A375 (cell line): ENCODE measurements around a stretch of chr9.

DNA sequence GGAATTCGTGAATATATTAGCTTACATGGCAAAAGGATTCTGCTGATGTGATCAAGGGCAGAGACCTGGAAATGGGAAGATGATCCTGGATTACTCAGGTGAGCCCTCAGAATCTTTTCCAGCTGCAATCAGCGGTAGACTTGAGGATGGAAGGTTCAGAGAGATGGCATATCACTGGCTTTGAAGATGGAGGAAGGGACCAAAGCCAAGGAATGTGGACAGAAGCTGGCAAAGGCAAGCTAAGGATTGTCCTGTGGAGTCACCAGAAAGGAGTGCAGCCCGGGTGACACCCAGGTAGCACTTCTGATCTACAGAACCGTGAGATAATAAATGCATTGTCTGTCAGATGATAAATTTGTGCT is 1.0 kb upstream of the ERCC6L2 start:
- RAMPAGE, long total RNA: no peak

DNA sequence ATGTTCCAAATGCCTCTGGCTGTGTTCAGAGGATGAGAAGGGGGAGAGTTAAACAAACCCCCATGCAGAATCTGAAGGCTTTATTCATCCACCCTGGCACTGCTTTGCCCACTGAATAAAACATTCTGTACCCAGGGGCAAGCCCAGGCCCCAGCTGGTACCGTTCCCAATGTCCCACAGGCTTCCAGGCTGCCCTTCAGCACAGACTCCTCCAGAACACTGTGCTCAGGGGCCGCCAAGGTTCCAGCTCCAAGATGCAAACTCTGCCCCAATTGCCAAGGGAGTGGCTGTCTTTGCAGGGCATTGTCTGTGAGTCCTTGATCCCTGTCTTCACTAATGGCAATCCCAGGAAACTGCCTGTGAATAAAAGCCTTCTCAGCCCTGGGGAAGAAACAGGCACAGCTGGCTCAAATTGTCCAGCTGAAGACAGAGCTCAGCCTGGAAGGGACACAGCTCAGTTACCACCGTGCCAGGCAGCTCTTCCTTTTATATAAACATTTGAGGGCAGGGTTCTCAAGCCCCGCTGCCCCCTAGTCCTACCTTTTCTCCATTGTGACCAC is 185.3 kb downstream of the HSD17B3 start:
- RAMPAGE, long total RNA: no peak

- RAMPAGE, long total RNA: no peak
Measured at GRCh38 chr9:96169337-96170002, 132.5 kb downstream of the HSD17B3 start.

GRCh38 chr9:96377251-96377710 is 6.2 kb downstream of the SLC35D2 start:
- RAMPAGE, long total RNA: no peak

DNA sequence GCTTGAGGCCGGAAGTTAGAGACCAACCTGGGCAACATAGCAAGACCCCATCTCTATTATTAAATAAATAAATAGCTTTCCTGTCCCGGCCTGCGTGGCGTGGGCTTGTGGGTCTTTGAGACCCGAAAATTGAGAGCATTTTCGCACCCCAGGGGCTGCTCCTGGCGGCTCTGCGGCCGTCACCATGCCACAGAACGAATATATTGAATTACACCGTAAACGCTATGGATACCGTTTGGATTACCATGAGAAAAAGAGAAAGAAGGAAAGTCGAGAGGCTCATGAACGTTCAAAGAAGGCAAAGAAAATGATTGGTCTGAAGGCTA is 11.1 kb downstream of the ZNF367 start:
- RAMPAGE, long total RNA: no peak

- RAMPAGE, long total RNA: no peak
Measured at GRCh38 chr9:96490569-96491030, 40.6 kb downstream of the HABP4 start.

DNA sequence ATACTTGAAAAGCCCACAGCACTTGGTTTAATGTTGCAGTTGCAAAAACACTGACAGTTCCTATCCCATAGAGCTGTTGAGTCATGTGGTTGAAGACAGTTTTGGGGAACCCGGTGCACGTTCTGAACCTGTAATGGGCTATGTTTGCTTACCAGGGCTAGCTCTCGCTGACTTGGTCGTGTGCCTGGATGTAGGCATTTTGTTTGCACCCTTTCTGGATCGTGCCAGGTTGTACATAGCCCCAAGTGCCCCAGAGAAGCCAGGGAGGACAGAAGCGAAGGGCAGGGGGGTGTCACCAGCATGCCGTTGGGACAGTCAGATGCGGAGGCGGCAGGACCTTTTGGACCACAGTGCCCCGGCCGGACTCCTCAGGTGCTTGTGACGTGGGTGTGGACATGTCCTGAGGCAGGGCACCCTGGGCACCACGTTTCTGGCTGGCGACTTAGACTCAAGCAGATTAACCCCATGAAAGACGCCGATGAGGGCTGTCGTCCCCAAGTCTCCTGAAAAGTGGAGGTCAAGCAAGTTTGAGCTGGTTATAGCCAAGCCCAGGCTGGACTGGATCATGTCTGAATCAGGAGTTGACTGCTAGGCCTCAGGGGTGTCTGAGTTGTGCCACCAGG is 41.9 kb downstream of the HABP4 start:
- RAMPAGE, long total RNA: no peak

DNA sequence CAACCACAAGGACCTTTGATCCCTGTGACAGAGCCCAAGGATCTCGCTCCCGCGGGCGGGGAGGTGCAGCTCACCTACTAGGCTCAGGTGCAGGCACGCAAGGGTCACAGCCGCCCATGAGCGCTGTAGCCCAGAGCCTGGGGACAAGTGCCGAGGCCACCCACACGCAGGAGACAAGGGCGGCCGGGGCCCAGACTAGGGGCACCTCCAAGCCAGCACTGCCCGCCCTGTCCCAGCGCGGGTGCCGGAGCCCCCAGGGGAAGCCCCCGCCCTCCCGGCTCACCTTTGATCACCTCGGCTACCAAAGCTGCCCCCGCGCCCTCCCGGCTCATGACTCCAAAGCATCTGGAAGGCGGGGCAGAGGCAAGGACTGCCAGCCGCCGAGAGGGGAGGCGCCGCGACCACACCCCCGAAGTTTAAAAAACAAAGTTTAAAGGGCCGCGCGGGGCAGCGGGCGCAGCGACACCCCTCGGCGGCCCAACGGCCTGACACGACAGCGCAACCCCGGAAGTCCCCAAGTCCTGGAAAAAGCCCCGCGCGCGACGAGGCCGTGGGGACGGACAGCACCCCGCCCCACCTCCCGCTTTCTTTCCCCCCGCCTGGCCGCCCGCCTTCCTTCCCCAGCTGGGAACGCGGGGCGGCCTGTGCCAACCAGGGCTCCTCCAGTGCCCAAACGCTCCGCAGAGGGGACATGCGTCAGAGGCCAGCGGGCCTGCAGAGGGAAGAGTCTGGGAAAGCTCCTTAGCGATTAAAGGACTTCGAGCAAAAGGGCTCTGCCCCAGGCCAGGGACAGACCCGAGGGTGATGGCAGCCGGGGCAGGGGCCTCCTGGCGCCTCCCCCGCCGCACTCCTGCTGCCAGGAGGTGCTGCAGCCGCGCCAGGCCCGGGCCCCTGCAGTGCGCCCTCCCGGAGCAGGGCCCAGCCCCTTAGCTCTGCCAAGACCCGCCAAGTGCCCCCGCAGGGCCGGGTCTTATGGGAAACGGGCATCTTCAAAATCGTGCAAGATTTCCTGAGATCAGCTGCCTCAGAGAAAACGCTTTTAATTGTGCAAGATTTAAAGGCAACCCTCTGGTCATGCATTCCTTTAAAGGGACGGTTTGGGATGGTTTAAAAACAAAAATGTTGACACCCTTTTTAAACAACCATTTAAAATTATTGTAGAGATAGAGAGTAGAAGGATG is 52.8 kb downstream of the CDC14B start:
- RAMPAGE, long total RNA: no peak

- RAMPAGE, long total RNA: no peak
Measured at GRCh38 chr9:96599446-96599810, 20.2 kb downstream of the CDC14B start.

GRCh38 chr9:96603362-96604471 is 15.9 kb downstream of the CDC14B start:
- RAMPAGE, long total RNA: no peak

- RAMPAGE, long total RNA: no peak
Measured at GRCh38 chr9:96654300-96655195, 569 bp downstream of the PRXL2C start.

GRCh38 chr9:96655501-96655857 is 362 bp upstream of the PRXL2C start:
- RAMPAGE, long total RNA: no peak

GRCh38 chr9:96757203-96757808 is 20.6 kb downstream of the ZNF510 start:
- RAMPAGE, long total RNA: no peak

- RAMPAGE, long total RNA: no peak
Measured at GRCh38 chr9:97326231-97326787, 18.9 kb downstream of the CCDC180 start.

GRCh38 chr9:97386919-97387447 is 24.9 kb upstream of the TDRD7 start:
- RAMPAGE, long total RNA: no peak

GRCh38 chr9:97553135-97553604 is 51.7 kb downstream of the TMOD1 start:
- RAMPAGE, long total RNA: no peak

DNA sequence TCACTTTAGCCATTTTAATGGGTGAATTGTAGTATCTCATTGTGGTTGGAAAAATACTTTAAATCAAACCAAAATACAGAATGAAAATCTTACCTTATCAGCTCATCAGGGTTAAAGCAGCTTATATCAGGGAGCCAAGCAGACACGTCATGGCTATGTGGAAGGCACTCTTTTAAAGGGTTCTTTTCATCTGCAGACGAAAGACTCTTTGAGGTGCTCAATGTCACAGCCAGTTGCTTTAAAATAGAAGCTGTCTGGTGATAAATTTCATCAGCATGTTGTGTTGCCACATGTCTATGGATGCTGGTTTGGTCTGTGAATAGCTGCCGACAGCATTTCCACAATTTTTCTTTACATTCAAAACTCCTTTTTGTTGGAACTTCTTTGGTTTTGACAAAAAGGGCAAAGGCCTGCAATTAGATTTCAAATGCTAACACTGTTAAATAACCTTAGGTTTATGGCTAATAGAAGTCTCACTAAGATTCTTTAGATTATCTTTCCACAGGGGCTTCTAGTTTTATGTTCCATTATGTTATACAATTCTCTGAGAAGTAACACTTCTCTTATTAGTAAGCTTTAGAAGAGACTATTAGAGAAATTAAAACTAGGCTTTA is 7.5 kb downstream of the TSTD2 start:
- RAMPAGE, long total RNA: no peak

DNA sequence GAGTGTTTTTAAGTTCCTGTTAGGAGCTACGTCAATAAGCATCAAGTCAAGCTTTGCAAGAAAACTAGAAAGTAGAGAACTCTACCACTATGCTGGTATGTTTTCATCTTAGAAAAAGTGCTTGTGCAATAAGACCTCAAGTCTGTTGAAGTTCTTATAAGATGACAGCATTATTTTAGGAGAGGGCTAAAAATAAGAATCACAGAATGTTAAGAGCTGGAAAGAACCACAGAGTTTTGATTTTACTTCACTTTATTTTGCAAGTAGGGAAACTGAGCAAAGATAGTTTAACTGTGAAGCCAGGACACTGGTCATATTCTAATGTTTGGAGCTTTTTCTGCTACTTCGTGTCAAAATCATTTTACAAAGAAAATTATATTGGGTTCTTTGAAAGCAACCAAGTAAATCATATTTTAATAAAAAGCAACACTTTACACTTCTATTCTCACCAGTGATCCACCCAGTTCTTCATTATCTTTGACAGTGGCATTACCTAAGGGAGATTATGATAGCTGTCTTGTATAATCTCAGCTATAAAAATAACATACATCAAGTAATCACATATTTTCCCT is 21.1 kb downstream of the XPA start:
- RAMPAGE, long total RNA: no peak

DNA sequence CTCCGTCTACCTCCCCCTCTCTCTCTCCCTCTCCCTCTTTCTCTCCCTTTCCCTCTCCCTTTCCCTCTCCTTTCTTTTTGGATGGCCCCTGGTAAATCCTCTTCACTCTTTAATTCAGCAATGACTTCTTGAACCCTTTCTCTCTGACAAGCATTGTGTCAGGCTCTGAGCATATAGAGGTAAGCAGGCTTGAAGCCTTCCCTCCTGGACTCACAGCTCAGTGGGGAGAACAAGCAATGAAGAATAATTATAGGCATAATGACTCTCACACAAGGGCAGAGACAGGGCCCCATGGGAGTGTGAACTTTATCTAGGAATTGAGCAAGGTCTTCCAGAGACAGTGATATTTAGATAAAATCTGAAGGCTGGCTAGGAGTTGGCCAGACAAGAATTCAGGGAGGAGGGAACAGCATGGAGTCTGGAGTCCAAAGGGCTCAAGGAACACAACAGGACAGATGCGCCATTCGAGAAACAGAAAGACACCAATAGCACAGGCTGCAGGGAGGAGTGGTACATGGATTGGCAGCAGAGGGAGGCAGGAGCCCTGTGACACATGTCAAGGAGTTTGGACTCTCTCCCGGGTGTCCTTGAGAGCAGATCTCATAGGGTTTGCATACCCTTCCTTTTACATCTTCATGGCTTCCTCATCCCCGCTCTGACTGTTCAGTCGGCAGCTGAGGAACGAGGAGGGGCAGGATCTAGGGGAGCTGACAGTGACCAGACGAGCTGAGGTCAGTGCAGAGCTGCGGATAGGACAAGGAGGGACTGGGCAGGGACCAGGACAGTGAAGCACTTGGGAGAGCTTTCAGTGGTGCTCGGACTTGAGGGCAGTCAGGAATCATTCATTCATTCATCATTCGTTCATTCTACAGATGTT is 63.9 kb upstream of the XPA start:
- RAMPAGE, long total RNA: no peak

- RAMPAGE, long total RNA: no peak
Measured at GRCh38 chr9:97907613-97907980, 14.7 kb downstream of the TRMO start.